Mesangial cell (primary cell): ENCODE measurements around a stretch of chr9.

DNA sequence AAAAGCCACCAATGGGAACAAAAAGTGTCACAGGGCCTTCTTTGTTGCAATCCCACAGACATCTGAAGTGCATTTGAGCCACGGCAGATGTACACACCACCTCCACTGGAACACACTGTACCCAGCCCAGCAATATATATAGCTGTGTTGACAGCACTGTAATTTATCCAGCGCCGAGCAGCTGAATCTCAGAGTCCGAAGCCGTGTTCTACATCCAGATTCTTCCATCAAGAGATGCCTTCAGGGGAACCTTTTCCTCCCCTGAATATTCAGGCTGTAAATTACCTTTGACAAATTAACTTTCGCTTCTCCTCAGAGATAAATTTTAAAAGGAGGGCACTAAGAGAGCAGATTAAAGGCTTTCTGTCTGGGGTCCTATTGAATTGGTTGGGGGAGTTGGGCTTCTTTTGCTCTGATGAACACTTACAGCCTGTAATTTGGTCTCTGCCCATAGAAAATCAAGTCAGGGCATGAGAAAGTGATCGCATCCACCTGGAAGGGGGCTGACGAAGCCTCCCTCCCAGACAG lies 76.4 kb downstream of the ROR2 start:
- RAMPAGE, long total RNA = no peak

DNA sequence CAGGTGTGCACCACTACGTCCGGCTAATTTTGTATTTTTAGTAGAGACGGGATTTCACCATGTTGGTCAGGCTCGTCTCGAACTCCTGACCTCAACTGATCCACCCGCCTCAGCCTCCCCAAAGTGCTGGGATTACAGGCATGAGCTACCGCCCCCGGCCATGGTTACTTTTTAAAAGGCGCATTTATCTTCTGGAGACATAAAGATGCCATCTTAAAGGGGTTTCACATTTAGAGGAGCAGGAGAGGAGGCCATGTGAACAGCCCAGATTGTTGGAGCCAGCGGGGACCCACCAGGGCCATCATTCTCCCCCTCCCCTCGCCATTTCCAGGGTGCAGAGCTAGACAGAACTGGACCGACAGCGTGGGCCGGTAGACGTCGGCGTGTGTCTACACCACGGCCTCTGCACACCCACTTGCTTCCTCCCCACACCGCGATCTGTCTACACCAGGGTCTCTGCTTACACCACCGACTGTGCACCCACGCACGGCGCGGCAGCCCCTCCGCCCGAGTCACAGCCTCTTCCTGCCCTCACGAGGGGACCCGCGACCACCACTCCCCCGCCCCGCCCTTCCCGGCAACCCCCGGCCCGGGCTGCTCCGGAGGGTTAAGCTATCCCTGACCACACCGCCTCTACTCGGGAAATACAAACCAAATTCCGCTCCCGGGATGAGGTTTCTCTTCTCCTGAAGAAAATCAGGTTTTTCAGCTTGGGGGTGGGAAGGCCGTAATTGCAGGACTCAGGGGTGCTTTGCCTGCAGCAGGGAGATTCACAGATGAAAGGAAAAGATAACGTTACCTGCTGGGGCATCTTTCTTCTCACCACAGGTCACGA lies 63.8 kb downstream of the ROR2 start:
- RAMPAGE, long total RNA = no peak

GRCh38 chr9:91888627-91889541 lies 61.1 kb downstream of the ROR2 start:
- RAMPAGE, long total RNA = no peak

DNA sequence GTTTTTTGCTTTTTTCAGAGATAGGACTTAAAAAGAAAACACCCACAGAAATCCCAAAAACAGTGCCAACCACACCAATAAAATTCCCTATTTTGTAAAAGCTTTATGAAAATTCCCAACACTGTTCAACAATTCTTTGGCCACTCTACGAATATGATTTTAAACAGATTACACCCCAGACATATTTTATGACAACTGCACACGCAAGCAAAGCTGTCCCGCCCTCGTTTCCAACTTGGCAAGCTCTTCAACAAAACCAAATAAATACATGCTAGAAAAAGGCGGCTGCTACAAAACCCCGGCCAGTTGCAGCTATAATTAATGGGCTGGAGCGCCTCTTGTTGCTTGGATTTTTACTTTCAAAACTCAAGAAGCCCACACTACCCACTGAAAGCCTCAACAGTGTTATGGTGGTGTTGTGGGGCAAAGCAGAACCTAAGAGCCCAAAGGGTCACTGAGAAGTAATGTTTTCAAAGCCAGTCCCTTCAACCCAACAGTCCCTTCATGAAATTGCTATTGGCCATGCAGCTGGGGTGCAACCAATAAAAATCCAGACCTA lies 4.3 kb downstream of the ROR2 start:
- RAMPAGE, long total RNA = no peak

- RAMPAGE, long total RNA = no peak
Observed at GRCh38 chr9:92074436-92075786, 40.3 kb downstream of the SPTLC1 start.

- RAMPAGE, long total RNA = no peak
Observed at GRCh38 chr9:92079803-92080398, 35.3 kb downstream of the SPTLC1 start.

DNA sequence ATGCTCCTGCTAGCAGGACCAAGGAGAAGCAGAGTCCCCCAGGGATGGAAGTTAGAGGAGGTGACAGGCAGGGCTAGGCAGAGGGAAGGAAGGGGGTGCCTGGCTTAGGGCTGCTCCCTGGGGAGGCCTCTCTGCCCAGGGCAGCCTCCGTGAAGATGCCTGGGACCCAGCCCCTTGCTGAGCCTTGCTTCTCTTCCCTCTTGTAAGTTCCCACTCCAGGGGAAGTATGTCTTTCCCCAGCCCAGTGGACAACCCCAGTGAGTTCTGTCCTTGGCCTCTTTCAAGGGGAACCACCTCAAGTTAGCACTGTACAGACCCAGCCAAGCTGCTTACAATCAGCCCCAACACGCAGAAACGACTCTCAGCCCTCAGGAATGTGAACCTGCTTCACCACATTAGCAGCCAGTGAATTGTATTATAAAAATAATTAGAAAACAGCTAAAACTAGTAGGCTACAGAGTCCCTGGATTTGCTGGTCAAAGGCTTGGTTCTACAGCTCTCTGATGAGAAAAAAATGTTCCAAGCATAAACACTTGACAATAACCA lies 10.8 kb upstream of the IPPK start:
- RAMPAGE, long total RNA = no peak

DNA sequence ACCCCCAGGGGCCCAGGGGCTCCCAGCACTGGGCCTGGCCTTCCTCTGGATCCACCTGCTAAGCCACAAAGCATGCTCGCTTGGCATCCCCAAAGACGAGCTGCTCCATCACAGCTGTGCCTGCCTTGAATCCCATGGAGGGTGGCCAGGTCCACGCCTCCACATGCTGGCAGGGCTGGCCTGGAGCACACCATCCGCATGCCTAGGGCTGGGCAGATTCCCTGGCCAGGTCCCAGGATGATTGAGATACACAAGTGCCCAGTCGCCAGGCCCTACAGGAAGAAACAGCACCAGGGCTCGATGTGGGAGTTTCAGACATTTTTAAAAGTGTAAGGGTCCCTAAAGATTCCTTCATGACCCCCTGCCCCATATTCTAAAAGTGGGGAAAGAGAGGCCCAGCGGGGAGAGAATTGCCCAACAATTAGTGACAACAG lies 4.4 kb downstream of the BICD2 start:
- RAMPAGE, long total RNA = no peak

DNA sequence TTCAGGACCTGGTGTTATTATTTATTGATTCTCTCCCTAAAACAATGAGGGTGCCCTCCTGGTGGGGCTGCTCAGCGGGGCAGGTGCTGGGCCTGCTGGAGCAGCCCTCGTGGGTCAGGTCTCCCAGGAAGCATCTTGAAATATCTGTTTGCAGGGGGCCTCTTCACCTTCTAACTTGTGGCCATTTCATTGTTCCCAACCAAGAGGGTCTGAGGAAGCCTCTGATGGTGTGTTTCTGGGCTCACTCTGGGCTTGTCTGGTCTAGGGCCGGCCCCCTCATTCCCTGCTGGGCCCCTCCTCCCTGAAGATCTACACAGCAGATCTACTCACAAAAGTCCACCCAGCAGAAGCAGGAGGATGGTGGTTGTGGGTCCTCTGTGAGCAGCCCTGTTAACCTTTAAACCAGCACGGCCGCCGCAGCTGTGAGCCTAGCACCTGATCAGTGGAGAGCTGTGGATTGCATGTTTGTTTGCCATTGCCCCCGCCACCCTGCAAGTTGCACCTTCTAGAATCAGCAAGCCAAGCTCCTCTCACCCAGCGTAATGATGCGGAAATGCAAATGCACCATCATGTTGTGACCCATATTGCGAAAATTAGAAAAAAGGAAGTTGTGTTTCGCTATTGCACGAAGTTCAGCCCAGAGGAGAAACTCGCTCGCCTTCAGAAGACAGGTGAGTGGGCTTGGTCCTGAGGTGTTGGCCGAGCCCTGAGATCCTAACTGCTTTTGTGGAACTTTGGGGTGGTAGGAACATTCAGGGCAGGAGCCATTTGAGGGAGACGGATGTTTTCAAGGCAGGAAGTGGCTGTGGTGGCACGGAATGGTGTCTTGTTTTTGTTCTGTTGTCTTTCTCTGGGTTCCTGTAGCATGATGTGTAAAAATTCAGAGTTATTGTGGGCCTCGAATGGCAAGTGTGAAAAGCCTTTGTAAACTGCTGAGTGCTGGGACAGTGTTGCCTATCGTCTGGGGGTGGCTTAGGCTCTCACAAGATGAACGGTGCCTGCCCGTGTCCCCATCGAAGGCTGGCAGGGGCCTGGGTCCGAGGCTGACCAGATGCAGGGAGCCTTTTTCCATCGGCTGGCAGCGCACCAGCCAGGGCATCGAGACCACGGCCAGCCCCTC lies 16.7 kb downstream of the FGD3 start:
- RAMPAGE, long total RNA = no peak

DNA sequence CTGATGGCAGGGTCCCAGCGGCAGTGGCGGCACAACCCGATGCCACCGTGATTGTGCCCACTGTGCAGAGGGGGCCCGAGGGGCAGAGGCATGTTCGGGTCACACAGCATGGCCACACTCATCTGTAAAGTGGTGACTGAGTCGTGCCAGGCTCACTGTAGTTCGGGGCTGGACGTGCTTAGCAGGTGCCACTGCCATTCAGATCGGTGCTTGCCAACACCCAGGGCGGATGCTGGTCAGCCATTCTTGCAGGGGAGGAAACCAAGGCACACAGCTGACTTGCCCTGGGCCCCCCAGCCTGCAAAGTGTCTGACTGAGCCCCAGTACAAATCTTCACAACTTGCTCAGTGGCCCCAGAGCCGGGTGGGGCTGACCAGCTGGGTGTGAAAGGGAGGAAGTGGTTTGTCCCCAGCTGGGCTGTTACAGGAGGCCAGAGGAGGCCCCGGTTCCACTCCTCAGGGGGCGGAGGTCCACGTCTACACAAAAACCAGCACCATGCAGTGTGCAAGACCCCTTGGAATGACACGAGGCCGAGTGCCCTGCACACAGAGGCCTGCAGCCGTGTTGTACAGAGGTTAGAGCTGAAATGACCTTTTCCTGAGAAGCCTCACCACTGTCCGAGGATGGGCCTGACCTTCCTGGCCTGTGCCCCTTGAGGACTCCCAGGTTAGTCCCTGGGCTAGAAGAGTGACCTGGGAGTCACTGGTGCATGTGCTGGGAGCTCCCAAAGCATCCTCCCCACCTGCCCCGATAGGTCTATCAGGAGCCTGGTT lies 17.9 kb downstream of the FGD3 start:
- RAMPAGE, long total RNA = no peak

DNA sequence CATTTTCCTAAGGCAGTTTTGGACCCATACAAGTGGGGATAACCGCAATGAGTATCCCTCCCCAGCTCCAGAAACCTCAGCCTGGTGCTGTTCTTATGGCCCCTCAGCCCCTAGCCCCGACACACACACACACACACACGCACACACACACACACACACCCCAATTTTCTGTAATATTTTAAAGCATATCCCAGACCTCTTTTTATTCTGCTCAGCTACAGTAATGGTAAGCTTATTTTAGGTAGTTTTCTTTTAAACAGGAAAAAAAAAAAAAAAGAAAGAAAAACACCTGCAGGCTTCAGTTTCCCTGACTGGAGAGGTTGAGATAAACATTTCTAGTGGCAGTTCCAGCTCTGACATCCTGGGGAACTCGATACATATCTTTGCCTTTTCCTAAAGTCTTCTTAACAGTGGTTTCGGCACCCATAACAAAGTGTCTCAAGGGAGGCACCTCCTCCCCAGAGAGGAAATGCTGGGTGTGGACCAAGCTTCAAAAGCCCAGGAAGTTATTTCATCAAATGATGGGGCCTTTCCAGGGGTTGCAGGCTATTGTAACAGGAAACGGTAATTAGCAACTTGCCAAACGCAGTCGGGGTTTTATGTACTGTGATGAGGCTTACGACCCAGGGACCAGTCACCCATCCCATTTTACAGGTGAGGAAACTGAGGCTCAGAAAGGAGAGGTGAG lies 30.3 kb upstream of the SUSD3 start:
- RAMPAGE, long total RNA = no peak

- RAMPAGE, long total RNA = no peak
Observed at GRCh38 chr9:93040202-93040768, 18.2 kb upstream of the SUSD3 start.

DNA sequence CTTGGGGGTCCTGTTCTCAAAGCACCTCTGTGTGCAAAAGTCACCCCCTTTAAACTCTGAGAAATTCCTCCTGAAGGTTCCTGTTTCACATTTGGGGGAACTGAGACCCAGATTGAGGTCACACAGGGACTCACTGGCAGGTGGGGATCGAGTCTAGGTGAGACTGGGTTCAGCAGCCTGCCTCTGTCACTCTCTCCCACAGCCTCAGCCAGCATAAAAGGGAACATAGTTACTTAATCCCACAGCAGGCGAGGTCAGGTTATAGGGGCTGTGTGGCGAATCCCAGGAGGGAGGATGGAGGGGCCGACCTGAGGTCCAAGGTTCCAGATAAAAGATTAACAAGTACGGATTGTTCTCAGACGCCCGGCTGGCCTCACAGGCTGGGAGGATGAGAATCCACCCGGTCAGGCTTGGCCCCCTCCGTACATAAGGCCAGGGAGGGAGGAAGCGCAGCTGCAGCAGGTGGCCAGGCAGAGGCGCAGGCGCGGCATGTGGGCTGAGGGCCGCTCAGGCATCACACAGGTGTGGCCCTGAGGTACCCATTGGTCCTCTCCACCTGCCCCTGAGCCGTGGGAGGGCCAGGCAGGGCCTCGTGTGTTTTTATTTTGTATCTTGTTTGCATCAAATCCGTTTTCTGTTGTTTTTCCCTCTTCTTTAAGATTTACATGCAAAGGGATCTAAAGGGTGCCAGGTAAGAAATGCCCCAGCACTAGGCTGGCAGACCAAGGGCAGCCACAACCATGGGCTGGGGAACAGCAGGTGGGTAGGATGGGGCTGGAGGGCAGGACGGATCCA lies 3.4 kb downstream of the SUSD3 start:
- RAMPAGE, long total RNA = no peak

DNA sequence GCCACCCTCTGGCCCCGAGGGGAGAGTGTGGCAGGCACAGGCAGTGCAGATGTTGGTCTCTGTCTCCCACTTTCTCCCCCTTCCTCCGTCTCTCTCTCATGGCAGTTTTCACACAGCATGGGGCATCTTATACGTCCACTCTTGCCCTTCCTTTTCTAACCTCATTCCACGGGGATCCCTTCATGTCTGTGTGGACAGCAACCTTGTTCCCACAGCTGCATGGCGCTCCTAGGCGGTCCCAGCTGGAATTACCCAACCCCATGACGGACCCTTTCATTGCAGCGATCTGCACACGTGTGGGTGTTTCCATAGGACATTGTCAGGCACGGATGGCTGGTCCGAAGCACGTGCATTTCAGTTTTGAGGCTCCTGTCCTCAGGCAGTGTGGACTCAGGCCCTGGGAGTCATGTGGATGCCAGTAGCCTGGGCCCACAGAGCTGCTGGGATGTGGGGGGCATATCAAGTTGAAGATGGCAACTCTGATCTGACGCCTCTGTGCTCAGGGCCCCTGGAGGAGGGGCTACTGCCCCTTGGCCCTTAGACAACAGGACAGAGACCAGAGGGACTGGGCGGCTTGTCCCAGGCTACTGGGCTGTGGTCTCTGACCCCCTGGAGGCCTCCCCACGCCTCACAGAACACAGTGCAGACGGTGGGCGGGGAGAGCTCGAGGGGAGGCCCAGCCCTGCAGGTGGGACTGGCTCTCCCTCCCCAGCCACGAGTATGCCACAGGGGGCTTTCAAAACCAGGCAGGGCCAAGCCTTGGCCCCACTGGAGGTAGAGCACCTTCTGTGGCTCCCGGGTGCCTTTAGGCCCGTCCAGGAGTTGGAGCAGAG lies 15.1 kb downstream of the CARD19 start:
- RAMPAGE, long total RNA = no peak

DNA sequence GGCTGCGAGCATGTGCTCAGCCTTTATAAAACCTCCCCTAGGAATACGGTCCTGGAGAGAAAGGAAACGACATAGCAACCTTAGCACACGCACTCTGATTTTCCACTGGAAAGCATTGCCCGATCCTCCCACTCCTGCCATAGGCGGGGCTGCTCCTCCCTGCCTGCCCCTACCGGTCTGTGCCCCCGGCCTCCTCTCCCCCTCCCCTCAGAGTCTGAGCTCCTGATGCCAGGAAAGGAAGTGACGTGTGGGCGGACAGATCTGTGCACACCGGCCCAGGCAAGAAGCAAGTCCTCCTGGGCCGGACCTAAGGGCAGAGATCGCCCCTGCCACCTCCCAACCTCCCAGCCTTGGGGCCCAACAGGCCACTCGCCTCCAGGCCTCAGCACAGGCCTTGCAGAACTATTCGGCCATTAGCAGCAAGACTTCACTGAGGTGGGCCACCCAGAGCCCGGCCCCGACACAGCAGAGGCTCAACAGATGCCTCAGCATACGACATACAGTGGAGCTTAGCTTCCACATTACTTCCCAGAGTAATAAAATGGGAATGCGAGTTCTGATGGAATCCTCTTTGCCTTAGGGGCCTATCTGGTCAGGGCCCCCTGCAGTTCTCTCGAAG lies 7.1 kb downstream of the NINJ1 start:
- RAMPAGE, long total RNA = no peak

- RAMPAGE, long total RNA = no peak
Observed at GRCh38 chr9:93127634-93127970, 6.4 kb downstream of the NINJ1 start.

DNA sequence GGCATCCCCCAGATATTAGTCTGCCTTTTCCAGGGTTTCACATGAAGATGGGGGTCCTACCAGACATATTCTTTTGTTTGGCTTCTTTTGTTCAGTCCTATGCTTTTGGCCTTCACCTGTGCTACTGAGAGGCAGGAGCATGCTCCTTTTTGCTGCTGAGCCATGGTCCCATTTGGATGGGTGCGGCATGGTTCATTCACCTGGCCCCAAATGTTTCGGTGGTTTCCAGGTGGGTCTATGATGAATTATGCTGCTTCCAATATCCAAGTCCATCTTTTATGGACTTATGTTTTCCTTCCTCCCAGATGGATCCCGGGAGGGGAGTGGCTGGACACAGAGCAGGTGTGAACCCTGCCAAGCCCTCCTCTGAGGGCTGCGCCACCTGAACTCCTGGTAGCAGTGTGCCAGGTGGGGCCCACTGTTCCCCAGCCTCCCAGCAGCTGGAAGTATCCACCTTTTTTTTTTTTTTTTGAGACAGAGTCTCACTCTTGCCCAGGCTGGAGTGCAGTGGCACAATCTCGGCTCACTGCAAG lies 42.8 kb downstream of the WNK2 start:
- RAMPAGE, long total RNA = no peak

DNA sequence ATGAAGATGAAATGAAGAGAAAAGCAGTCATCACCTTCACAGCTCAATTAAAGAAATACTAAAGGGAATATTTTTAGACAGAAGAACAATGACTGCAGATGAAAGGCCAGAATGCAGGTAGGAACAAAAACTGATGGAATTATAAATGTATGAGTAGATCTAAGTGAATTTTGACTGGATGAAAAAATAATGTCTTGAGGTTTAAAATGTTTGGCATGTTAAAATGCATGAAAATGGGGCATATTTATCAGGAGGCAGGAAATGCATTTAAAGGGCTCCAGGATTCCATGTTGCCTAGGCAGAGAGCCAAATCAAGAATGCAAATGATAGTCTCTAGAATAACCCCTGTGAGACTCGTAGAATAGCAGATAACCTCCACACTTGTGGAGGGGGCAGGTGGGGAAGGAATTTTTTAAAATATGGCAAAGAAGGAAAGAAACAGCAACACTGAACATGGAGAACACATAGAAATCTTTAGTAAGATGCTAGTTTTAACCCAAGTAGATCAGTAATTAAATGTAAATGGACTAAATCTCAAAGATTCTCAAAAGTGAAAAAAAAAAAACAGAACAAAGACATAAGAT lies 98.1 kb downstream of the WNK2 start:
- RAMPAGE, long total RNA = no peak

GRCh38 chr9:93456439-93456985 lies 3.1 kb upstream of the FAM120AOS start:
- RAMPAGE, long total RNA = no peak

DNA sequence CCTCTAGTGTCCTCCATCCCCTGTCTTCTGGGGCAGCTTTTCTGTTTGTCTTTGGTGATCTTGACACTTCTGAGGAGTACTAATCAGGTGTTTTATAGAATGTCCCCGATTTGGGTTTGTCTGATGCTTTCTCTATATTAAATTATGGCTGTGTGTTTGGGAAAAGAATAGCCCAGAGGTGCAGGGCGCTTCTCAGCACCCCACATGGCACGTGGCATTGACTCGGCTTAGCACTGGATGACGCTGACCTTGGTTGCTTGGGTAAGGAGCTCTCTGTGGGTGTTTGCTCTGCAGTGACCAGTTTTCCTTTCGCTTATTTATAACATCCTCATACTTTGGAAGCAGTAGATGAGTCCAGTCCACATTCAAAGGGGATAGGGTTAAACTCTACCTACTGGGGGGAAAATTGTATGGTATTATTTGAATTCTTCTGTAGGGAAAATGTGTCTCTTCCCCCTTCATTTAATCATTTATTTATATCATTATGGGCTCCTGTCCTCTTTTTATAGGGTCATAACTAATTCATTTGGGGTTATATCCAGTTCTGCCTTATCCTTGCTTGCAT lies 12.5 kb upstream of the FAM120AOS start:
- RAMPAGE, long total RNA = no peak